ENCODE results near the gene CASP3.

DNA sequence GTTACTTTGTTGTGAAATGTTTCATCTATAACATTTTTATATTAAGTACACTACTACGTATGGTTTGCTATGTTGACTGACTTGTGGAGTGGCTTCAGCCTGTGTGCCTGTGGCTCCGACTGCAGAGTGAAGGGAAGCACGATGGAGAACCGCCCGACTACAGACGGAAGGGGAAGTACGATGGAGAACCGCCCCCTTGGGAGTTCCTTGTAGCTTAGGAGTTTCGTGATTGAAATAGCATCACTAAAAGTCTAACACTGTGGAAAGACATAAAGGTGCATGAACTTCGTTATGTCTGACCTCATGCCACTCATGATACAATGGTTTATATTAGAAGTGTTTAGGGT lies 595.6 kb upstream of the AGA start:
- PRO-cap: no peak
CAGE:
- cytosol, long polyA plus RNA: no peak
- long polyA plus RNA: no peak
- nucleus, long polyA plus RNA: no peak

GRCh38 chr4:179169869-179170358 lies 1727.7 kb upstream of the AGA start:
- PRO-cap: no peak
CAGE:
- cytosol, long polyA plus RNA: no peak
- long polyA plus RNA: no peak
- nucleus, long polyA plus RNA: no peak

DNA sequence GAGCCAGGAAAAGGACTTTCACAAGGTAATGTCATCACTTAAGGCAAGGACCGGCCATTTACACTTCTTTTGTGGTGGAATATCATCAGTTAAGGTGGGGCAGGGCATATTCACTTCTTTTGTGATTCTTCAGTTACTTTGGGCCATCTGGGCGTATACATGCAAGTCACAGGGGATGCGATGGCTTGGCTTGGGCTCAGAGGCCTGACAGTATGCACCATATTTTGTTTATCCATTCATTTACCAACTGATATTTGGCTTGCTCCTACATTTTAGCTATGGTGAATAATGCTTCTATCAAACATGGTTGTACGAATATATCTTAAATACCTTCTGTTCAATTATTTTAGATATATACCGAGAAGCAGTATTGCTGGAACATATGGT lies 1728.1 kb upstream of the AGA start:
- PRO-cap: no peak
CAGE:
- cytosol, long polyA plus RNA: no peak
- long polyA plus RNA: no peak
- nucleus, long polyA plus RNA: no peak

DNA sequence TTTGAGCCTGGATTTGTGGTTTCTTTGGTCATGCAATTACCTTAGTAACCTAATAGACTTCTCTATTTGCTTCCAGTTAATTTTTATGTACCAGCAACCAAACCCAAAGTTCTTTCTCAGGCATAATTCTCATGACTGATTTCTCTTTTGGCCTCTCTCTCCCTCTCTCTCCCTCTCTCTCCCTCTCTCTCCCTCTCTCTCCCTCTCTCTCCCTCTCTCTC lies 1420.0 kb upstream of the TENM3 start:
- PRO-cap: no peak
CAGE:
- cytosol, long polyA plus RNA: no peak
- long polyA plus RNA: no peak
- nucleus, long polyA plus RNA: no peak

DNA sequence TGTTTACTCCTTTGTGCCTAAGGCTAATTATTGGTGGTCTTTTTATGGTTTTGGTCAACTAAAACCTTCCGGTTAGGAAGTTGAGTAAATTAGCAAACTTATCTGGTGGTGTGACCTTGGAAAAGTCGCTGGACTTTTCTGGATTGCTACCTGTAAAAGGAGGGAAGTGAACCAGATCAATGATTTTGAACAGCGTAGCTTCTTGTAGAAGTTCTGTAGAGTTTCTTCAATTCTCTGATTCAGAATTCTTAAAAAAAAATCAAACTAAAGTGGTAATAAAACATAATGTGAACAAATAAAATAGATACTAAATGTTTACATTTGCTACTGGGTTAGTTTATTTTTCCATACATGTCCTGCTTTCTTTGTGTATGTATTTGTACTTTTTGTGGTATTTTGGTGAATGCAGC lies 215.2 kb downstream of the TENM3 start:
- PRO-cap: no peak
CAGE:
- cytosol, long polyA plus RNA: no peak
- long polyA plus RNA: no peak
- nucleus, long polyA plus RNA: no peak

- PRO-cap: no peak
CAGE:
- cytosol, long polyA plus RNA: no peak
- long polyA plus RNA: no peak
- nucleus, long polyA plus RNA: no peak
Measured at GRCh38 chr4:182680033-182680701, 237.0 kb downstream of the DCTD start.

DNA sequence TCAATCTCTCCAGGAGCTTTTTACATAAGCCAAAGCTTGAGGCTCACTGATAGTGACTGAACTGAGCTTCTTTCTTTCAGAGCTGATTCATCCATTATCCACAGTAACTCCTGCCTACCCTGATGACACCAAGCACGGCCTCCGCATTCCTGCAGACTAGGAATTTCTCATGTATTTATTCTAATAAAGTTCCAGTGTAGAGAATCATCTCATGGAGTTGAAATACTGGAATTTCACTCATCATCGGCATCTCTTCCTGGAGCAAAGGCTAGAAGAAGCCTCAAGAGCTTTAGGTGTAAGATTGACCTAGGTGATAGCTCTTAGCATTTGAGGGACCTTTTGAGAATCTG lies 12.1 kb upstream of the DCTD start:
- PRO-cap: no peak
CAGE:
- cytosol, long polyA plus RNA: no peak
- long polyA plus RNA: no peak
- nucleus, long polyA plus RNA: no peak

- PRO-cap: no peak
CAGE:
- cytosol, long polyA plus RNA: no peak
- long polyA plus RNA: no peak
- nucleus, long polyA plus RNA: no peak
Measured at GRCh38 chr4:183100804-183101175, 1.7 kb downstream of the WWC2 start.

GRCh38 chr4:183798976-183799363 lies 106.1 kb upstream of the STOX2 start:
- PRO-cap: no peak
CAGE:
- cytosol, long polyA plus RNA: no peak
- long polyA plus RNA: no peak
- nucleus, long polyA plus RNA: no peak

DNA sequence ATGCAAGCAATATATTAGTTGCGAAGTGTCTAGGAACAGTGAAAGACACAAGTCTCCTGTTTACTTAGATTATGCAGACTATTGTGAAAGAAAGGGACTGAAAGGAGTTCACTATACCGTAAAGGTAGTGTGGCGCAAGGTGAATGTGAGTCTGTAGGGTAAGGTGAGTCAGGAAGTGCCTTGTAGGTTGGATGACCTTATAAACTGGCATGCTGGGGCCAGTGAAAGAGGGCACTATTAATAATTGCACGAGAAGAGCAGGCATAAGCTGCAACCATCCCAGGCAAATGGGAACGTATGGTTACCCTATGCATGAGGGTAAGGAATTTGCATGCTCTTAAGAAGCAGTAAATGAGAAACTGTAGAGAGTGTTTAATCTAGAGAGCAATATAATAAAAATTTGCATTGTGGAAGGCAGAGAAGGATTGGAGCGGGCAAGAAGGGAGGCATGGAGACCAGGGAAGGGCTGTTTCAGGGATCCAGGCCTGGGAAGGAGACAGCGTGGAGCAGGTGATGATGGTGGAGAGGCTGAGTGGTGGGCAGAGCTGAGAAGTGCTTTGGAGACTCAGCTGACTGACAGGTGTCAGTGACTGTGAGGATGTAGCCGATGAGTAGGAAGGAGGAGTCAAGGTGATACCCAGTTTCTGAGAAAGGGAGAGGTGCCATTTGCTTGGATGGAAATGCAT lies 26.5 kb downstream of the STOX2 start:
- PRO-cap: no peak
CAGE:
- cytosol, long polyA plus RNA: no peak
- long polyA plus RNA: no peak
- nucleus, long polyA plus RNA: no peak

- PRO-cap: no peak
CAGE:
- cytosol, long polyA plus RNA: no peak
- long polyA plus RNA: no peak
- nucleus, long polyA plus RNA: no peak
Measured at GRCh38 chr4:184009748-184010382, 104.8 kb downstream of the STOX2 start.

DNA sequence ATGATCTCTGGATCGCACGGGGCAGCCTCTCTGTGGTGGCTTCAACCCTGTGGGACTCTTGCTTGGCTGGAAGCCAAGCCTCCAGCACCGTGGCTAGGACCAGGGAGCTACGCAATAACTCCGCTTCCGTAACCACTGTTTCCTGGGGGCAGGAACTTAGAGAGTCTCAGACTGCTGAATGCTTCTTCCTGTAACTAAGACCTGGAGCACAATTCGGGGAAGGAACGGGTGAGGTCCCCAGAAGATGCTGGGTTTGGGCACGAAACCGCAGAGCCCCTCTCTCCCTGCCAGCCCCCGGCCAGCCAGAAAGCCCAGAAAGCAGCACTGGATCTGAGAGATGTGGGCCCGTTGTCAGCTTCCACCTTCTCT lies 12.5 kb upstream of the ENPP6 start:
- PRO-cap: no peak
CAGE:
- cytosol, long polyA plus RNA: no peak
- long polyA plus RNA: no peak
- nucleus, long polyA plus RNA: no peak

DNA sequence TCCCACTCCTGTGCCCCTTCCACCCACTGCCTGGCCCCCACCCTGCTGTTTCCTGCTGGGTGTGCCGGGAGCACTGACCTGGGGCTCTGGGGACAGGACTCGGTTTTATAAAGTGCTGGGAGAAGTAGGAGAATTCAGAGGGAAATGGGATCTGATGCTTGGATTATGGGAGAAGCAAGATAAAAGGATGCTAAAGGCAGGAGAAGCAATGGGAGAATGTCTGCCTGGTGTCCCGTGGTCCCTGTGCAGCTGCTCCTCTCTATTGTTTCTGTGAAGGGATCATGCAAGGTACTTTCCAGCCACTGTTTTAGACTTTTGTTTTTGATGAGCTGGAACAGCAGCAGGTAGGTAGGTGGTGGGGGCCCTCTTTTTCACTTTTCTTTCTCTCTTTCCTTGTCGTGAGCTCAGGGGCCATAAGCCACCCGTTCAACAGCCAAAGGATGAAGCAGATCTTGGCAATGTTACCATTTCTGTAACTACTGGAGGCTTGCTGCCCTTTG lies 63.6 kb upstream of the ENPP6 start:
- PRO-cap: no peak
CAGE:
- cytosol, long polyA plus RNA: no peak
- long polyA plus RNA: no peak
- nucleus, long polyA plus RNA: no peak

DNA sequence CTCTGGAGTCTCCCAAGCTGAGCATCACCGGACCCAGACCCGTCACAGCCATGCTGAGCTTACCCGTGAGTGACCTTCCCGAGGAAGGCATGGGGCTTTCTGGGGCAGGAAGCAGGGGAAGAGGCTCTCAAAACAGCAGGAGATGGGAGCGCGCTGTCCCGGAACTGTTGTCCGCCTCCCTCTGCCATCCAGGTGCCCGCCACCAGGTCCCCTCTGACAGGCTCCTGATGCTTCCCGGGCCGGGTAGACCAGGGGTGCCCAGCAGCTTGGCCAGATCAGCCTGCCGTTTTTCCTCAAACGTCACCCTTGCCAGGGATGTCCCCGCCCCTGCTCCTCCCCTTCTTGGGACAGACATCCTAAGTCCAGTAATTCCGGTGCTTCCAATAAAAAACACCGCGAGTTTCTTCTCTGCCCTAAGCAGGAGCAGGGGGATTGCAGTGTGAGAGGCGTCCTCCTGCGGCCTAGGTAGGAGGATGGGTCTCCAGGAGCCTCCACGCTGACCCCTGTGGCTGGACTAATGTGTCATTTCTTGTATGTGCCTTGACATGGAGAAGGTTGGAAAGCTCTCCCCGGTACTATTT lies 66.4 kb upstream of the ENPP6 start:
- PRO-cap: no peak
CAGE:
- cytosol, long polyA plus RNA: no peak
- long polyA plus RNA: no peak
- nucleus, long polyA plus RNA: no peak

- PRO-cap: no peak
CAGE:
- cytosol, long polyA plus RNA: no peak
- long polyA plus RNA: no peak
- nucleus, long polyA plus RNA: no peak
Measured at GRCh38 chr4:184396196-184396705, 78.1 kb downstream of the IRF2 start.

- PRO-cap: no peak
CAGE:
- cytosol, long polyA plus RNA: no peak
- long polyA plus RNA: no peak
- nucleus, long polyA plus RNA: no peak
Measured at GRCh38 chr4:184398761-184399501, 75.4 kb downstream of the IRF2 start.

- PRO-cap: no peak
CAGE:
- cytosol, long polyA plus RNA: no peak
- long polyA plus RNA: no peak
- nucleus, long polyA plus RNA: no peak
Measured at GRCh38 chr4:184412649-184413236, 61.6 kb downstream of the IRF2 start.

GRCh38 chr4:184476316-184477107 lies 2.2 kb upstream of the IRF2 start:
- PRO-cap: no peak
CAGE:
- cytosol, long polyA plus RNA: no peak
- long polyA plus RNA: no peak
- nucleus, long polyA plus RNA: no peak

- PRO-cap: bidirectional peak, plus-strand start at chr4:184649747, minus-strand start at chr4:184649447
CAGE:
- cytosol, long polyA plus RNA: no peak
- long polyA plus RNA: start-site peak on the minus strand at chr4:184649444-184649453, 275 and 169 reads in 2 replicates
- nucleus, long polyA plus RNA: start-site peak on the minus strand at chr4:184649415-184649450, 112 and 28 reads in 2 replicates
Measured at GRCh38 chr4:184649067-184649608, at the start of gene CASP3. Gene CASP3 (minus strand): TSS chr4:184649447.

DNA sequence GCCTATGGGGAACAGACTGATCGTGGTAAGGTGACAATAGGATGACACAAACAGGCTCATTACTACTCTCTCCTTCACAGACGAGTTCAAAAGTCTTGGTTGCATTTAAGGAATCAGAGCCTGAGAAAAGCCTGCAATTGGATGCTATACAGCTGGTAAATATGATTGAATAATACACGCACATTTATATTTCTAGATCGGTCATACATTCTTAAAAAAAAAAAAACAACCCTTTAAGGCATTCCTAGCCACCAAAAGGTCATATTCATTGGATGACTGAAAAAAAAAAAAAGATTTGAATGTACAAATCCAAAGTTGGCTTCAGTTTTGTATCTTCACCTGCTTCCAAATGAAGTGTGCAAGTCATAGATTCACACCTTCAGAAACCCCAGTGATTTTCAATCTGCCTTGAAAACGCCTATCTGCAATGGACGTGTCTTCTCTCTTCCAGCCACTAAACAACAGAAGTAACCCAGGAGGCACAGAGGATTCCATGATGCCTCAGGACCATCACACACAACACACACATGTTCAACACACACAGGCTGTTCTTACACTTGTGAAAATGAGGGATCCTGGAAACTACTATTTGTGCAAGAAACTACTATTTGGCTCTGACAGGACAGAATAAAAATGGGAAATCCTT lies 43.6 kb downstream of the ACSL1 start:
- PRO-cap: no peak
CAGE:
- cytosol, long polyA plus RNA: no peak
- long polyA plus RNA: no peak
- nucleus, long polyA plus RNA: no peak